Measurements from ENCODE around the genes ENTREP2 and CHRFAM7A.

DNA sequence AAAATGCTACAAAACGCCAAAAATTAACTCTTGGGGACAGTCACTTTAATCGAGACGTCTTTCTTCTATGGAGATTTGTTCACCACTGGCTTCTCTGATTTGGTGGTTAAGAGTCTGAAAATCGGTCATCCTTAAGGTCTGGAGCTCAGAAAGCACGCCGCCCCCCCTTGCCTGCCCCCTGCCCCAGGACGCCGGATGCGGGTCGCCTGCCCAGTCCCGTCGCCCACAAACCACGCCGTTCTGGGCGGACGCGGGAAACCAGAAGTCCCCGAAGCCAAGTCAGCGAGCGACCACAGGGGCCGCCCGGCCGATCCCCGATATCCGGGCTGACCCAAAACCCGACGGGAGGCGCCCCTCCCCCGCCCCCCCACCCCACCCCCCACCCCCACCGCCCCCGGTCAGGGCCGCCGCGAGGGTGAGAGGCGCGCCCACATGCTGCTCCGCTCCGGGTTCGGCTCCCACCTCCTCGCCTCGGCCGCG lies 1.1 kb downstream of the ENTREP2 start:
- PRO-cap, 3 experiments: no peak in any of the 3 experiments
- RAMPAGE, long total RNA, 4 experiments: no peak in any of the 4 experiments
- RRBS: 1% methylated on average over 26 of the region's 43 CpGs

- PRO-cap, 3 experiments: no peak in any of the 3 experiments
- RAMPAGE, long total RNA, 4 experiments: no peak in any of the 4 experiments
- RRBS: 1% methylated on average over 43 of the region's 99 CpGs
Measured at GRCh38 chr15:29570854-29571479, at the start of gene ENTREP2. TSS of gene ENTREP2 (minus strand) at chr15:29570979.

DNA sequence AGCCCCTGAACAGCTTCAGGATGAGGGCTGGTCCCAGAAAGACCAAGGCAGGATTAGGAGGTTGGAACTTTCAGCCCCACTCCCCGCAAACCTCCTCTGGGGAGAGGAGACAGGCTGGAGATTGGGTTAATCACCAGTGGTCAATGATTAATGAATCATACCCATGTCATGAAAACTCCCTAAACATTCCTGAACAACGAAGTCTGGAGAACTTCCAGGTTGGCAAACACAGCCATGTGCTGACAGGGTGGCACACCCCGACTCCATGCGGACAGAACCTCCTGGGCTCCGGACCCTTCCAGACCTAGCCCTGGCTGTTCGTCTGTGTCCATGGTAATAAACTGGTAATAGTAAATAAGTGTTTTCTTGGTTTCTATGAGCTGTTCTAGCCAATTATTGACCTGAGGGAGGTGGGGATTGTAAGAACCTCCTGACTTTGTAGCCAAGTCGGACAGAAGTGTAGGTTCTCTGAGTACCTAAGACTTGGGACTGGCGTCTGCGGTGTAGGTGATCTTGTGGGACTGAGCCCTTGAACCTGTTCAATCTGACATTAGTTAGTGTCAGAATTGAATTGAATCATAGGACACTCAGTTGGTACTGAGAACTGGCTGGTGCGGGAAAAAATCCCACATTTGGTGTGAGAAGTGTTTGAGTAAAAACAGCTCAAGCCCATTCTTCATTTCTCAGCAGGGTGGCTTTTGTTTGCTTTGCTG lies 100.3 kb upstream of the ENTREP2 start:
- PRO-cap, 3 experiments: no peak in any of the 3 experiments
- RAMPAGE, long total RNA, 4 experiments: no peak in any of the 4 experiments
- RRBS: no CpG with 5 or more reads among the region's 10 CpGs

DNA sequence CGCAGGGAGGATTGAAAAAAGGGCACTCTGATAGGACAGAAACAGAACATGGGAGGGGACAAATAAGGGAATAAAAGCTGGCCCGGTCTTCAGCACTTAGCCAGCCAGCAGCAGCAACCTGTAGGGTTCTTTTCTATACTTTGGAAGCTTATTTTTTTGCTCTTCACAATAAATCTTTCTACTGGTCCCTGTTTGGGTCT lies 115.8 kb upstream of the ENTREP2 start:
- PRO-cap, 3 experiments: no peak in any of the 3 experiments
- RAMPAGE, long total RNA, 4 experiments: no peak in any of the 4 experiments
- RRBS: no CpG with 5 or more reads among the region's 2 CpGs

DNA sequence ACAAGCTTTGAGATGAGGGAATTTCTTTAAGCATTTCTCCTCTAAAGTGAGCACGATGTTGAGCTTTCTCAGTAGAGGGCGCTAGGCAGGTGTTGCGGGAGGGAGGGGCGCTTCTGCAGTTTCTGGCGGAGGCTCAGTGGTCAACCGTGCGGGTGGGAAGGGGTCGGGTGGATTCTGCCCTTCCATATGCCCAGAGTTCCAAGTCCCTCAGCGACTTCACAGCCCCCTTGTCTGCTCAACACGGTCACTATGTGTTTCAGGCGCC lies 97.4 kb upstream of the GOLGA8J start:
- PRO-cap, 3 experiments: no peak in any of the 3 experiments
- RAMPAGE, long total RNA, 4 experiments: no peak in any of the 4 experiments
- RRBS: no CpG with 5 or more reads among the region's 11 CpGs

- PRO-cap, 3 experiments: no peak in any of the 3 experiments
- RAMPAGE, long total RNA, 4 experiments: no peak in any of the 4 experiments
- RRBS: no CpG with 5 or more reads among the region's 46 CpGs
Measured at GRCh38 chr15:30393375-30393811, at the start of gene CHRFAM7A. TSS of gene CHRFAM7A (minus strand) at chr15:30393540.

DNA sequence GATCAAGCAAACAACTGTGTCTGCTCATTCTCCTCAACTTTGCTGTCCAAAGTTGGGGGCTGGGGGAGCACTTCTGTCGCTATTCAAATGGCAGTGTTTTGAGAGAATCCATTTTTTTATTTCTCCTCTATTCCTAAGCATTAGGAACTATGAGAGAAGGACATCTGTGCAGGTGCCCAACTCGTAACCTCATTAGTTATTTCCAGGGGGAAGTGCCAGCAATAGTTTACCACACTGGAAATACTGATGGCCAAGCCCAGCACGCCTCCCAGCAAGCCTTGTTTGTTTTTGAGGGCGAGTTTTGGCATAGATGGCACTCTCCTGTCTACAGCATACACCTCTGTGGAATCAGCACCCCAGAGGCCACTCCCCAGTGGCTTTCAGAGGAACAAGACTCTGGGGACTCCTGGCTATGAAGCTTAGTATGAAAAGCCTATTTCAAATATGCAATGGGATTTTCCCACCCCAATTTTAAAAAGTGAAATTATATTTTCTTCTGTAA lies 36.6 kb downstream of the FAN1 start:
- PRO-cap, 3 experiments: no peak in any of the 3 experiments
- RAMPAGE, long total RNA, 4 experiments: no peak in any of the 4 experiments
- RRBS: no CpG with 5 or more reads among the region's 4 CpGs

DNA sequence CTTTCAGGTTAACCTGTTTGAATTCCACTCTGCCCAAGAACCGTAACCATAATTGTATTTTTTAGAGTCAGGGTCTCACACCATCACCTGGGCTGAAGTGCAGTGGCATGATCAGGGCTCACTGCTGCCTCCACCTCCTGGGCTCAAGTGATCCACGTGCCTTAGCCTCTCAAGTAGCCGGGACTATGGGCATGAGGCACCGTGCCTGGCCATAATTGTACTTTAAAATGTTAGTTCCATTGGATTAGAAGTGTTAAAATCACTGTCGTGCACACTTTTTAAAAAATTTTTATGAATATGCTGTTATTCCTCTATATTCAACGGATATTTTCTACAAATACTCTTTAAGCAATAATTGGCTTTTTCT lies 1.1 kb upstream of the MTMR10 start:
- PRO-cap, 3 experiments: no peak in any of the 3 experiments
- RAMPAGE, long total RNA, 4 experiments: no peak in any of the 4 experiments
- RRBS: no CpG with 5 or more reads among the region's 6 CpGs

- PRO-cap, 3 experiments: no peak in any of the 3 experiments
- RAMPAGE, long total RNA, 4 experiments: no peak in any of the 4 experiments
- RRBS: no CpG with 5 or more reads among the region's 18 CpGs
Measured at GRCh38 chr15:31062822-31063297, 38.7 kb downstream of the TRPM1 start.

DNA sequence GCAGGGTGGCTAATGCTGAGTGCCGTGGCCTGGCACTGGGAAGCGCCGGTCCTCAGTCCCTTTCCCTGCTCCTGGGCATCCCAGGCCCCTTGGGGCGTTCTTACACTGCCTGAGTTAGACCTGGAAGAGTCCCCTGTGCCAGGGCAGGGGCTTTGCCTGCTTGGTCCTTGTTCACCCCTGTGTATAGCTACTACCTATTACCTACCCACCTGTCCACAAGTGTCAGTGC lies 110.0 kb upstream of the KLF13 start:
- PRO-cap, 3 experiments: no peak in any of the 3 experiments
- RAMPAGE, long total RNA, 4 experiments: no peak in any of the 4 experiments
- RRBS: no CpG with 5 or more reads among the region's 4 CpGs

DNA sequence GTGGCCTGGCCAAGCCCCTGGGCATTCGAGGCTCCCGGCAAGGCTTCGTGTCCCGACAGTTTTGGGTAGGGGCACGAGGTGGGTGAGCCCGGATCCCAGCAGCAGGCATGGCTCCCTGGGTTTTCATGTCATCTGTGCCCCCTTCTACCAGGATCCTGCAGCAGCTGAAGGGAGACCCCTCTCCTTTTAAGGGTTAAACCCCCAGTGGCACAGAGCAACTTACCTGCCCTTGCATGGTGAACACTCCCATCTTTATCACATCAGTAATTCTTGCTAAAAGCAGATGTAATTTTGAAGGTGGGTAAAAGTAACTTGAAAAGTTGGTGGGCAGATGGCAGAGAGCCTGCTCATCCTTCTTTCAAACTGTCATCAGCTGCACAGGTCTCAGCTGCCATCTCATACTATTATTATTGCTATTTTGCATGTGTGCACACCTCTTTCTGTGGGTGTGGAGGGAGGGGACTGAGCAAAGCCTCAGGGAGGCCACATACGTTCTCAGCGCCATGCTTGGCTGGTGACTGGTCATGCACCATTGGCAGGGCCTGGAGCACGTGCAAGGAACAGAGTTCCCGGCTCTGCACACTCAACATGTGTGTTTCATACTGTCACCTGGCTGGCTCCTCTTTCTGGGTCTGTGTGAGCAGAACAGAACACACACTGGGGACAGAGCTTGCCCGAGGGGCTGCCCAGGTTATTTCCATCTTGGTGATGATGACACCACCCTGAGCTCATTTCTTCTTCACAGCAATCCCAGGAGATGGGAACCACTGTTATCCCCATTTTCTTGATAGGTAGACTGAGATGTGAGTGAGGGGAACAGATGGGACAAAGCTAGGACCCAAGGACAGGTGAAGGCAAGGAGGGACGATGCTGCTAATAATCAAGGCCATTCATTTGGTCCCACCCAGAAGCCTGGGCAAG lies 95.9 kb upstream of the KLF13 start:
- PRO-cap, 3 experiments: no peak in any of the 3 experiments
- RAMPAGE, long total RNA, 4 experiments: no peak in any of the 4 experiments
- RRBS: 76% methylated on average over 5 of the region's 12 CpGs

DNA sequence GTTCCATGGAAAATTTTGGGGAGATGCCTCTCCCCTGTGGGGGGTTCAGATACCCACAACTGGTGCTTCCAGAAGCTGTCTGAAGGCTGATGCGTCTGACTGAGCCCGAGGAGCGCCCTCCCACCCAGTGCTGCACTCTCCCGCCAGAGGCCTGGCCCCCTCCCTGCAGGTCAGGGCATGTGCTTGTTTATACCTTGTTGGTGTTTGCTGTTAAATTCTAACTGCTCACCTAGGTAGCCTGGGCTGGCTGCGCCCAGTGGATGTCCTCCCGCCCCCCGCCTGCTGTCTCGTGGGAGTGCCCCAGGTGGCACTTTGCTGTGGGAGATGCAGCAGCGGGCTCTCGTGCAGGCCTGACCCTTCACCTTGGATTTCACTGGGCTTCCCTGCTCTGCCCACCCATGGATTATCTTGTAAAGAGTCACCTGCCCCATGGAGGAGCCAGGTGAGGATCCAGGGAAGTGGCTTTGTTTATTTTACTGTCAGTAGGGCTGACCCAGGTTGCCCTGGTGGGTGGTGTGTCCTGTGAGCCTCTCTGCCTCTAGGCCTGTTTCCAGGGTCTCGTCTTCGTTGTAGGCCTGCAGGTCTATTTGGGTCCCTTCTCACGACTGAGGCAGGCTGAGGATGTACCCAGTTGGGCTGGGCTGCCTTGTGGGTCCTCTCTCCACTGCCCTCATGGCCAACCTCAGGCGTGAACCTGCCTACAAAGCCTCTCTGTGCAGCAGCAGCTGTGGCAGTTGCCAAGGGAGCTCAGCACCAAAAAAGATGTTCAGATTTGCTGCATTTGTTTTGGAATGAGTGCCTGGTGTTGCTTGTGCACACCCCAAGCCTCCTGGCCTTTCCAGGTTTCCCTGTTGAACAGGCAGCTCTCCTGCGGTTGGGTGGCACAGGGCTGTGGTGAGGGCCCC lies 13.2 kb downstream of the KLF13 start:
- PRO-cap, 3 experiments: no peak in any of the 3 experiments
- RAMPAGE, long total RNA, 4 experiments: no peak in any of the 4 experiments
- RRBS: no CpG with 5 or more reads among the region's 15 CpGs

DNA sequence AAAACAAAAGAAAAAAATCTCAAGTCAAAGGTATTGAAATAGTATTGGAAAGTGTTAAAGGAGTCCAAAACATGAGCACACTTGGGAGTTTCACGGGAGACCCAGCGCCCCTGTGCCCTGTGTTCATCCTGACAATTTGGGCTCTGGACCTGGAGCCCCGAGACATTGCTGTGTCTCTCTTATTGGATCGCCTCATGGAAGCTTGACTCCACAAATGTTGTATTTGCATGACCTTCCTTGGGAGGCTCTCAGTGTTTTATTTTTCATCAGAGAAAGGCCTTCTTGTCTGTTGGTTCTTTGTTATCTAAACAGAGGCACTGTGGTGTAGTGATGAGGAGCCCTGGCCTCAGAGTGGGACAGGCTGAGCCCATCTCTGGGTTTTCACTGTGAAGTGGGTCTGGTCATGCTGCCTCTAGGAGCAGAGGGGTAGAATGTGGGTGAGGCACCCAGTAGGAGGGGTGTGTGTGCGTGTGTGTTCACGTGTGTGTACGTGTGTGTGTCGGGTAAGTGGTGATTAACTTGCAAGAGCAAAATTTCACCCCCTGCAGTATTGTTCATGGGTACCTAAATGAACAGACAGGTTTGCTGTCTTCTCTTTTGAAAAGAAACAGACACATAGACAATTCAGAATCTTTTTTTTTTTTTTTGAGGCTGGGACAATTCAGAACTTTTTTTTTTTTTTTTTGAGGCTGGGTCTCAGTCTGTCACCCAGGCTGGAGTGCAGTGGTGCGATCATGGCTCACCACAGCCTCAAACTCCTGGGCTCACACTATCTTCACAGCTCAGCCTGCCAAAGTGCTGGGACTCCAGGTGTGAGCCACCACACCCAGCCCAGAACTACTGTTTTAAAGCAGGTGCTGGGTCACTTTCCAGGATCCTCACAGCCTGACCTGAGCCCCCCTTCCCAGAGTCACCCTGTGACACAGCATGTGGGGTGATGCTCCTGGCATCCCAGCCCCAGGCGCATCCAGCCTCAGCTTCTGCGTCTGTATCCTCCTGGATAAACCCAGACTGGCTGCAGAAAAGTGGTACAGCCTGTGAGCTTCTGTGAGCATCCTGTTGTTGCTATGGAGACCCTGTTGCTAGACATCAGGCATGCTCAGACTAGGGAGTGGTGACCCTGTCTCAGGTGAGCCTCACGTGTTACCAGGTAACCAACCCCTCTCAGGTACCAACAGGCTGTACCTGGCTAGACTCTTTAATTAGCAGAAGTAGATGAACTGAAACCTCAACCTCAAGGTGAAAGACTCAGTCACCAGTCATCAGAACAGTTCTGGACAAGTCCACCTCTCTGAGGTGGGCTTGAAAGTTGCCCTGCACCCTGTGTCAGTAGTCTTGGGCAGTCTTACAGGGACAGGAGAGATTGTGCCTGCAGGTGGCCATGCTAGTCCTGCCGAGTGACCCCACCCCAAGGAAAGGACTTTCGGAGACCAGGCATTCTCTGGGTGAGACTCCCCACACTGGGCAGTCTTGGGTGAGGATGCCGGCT lies 14.8 kb downstream of the KLF13 start:
- PRO-cap, 3 experiments: no peak in any of the 3 experiments
- RAMPAGE, long total RNA, 4 experiments: no peak in any of the 4 experiments
- RRBS: no CpG with 5 or more reads among the region's 15 CpGs

DNA sequence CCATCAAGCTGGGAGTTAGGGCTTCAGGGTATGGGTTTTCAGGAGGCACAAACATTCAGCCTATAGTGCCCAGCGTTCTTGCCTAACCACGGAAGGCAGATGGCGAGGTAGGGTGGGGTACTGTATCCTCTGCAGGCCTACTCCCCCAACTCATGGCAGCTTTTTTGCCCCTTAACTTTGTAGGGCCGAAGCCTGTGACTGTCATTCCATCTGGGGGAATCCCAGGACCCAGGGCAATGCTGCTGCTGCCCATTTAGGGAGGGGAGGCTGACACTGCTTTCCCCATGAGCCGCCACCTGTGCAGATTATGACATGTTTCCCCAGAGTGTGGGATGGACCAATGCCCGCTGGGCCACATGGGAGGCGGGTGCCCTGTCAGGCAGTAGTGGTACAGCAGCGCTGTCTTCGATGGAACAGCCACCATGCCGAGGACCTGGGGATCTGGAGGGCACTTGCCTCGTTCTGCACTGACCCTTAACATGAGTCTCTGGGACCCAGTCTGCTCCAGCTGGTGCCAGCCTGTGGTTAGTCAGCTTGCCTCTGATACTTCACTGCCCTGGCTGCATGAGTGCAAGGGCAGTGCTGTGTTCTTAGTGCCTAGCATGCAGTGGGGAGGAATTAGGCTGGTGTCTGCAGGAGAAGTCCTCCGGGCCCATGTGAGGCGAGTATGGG lies 22.5 kb downstream of the KLF13 start:
- PRO-cap, 3 experiments: no peak in any of the 3 experiments
- RAMPAGE, long total RNA, 4 experiments: no peak in any of the 4 experiments
- RRBS: no CpG with 5 or more reads among the region's 13 CpGs

- PRO-cap, 3 experiments: no peak in any of the 3 experiments
- RAMPAGE, long total RNA, 4 experiments: no peak in any of the 4 experiments
- RRBS: no CpG with 5 or more reads among the region's 12 CpGs
Measured at GRCh38 chr15:31364174-31365175, 37.8 kb downstream of the KLF13 start.

GRCh38 chr15:31366674-31367645 lies 40.3 kb downstream of the KLF13 start:
- PRO-cap, 3 experiments: peak in 2 of 3 experiments; most common plus-strand start chr15:31367187 (in 1); most common minus-strand start chr15:31366971 (in 1)
- RAMPAGE, long total RNA, 4 experiments: no peak in any of the 4 experiments
- RRBS: no CpG with 5 or more reads among the region's 20 CpGs

- PRO-cap, 3 experiments: no peak in any of the 3 experiments
- RAMPAGE, long total RNA, 4 experiments: start-site peak on the plus strand in 1 of 4 experiments, at chr15:31377031-31377409 at its widest, 33 to 37 reads per replicate
- RRBS: no CpG with 5 or more reads among the region's 26 CpGs
Measured at GRCh38 chr15:31376402-31377540, 50.1 kb downstream of the KLF13 start.

- PRO-cap, 3 experiments: no peak in any of the 3 experiments
- RAMPAGE, long total RNA, 4 experiments: no peak in any of the 4 experiments
- RRBS: no CpG with 5 or more reads among the region's 13 CpGs
Measured at GRCh38 chr15:31377991-31378661, 51.5 kb downstream of the KLF13 start.

- PRO-cap, 3 experiments: peak in 2 of 3 experiments; most common plus-strand start chr15:31393019 (in 1); most common minus-strand start chr15:31392995 (in 2)
- RAMPAGE, long total RNA, 4 experiments: no peak in any of the 4 experiments
- RRBS: 5% methylated on average over 4 of the region's 35 CpGs
Measured at GRCh38 chr15:31392667-31393171, 66.1 kb downstream of the KLF13 start.

DNA sequence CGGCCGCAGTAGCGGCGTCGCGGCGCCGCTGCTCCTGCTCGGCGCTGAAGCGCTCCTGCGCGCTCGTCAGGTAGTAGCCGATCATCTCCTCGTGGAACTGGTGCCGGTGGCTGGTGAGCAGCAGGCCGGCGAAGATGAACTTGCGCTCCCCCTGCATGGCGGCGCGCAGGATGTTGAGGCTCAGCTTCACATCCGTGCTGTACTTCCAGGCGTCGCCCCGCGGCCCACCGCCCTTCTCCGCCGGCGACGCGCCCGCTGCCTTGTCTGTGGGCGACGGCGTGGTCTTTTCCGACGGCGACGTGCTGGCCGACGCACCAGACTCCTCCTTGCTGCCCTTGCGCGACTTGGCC lies 157.4 kb downstream of the KLF13 start:
- PRO-cap, 3 experiments: no peak in any of the 3 experiments
- RAMPAGE, long total RNA, 4 experiments: no peak in any of the 4 experiments
- RRBS: no CpG with 5 or more reads among the region's 46 CpGs